AG04449 (cell line): ENCODE measurements around the genes PLOD1 and TNFRSF1B.

DNA sequence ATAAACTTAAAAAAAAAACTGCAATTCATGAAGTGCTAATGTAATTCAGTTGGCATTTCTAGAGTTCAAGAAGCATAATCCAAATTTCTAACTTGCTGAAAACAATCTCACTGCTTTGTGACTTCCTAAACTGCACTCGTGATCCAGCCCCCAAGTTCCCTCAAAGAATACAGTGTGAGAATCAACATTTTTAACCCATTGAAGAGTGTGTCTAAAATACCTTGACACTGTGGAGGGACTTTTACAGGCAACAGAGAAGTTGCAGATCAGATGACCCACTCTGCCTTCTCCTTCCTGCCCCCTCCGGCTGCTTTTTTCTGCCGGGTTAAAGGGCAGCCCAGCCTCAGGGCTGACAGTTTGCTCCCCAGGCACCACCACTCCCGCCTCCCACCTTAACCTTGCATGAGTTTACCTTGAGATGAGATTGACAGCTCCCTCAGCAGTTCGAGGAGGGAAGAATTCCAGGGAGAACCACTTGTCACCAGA is 3.3 kb downstream of the MTHFR start:
- RRBS: no CpG with 5 or more reads among the region's 5 CpGs

DNA sequence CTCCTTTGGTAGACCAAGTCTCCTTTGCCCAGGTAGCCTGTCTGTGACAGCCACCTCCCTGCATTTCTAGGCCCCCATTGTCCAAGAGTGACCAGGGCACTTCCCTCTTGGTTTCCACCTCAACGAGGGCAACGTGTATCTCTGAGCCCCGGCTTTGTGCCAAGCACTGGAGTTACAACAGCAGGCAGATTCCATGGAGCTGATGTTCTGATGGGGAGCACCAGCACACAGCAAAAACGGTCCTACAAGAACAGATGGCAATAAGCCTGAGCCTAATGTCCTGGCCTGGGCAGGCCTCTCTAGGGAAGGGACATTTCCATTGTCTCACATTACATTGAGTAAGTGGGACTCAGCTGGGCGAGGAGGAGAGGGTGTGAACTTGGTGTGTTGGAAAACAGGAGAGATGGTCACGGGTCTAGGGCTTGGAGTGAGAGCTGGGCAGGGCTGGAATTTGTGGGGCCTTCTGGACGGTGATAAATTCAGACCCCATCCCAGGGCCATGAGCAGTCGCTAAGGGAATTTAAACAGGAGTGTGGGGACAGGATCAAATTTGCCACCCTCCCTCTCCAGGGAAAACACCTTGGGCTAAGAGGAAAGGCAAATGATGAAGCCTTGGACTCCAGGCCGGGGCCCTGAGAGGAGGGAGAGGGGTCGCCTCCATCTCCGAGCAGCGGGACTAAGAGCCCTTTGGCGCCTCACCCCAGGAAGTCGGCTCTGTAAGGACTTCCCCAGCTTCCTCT is 27.3 kb upstream of the NPPB start:
- RRBS: no CpG with 5 or more reads among the region's 14 CpGs

GRCh38 chr1:11934394-11935248 is at the start of gene PLOD1:
Gene PLOD1 (plus strand): TSS chr1:11934717.
- RRBS: 2% methylated on average over 31 of the region's 52 CpGs

DNA sequence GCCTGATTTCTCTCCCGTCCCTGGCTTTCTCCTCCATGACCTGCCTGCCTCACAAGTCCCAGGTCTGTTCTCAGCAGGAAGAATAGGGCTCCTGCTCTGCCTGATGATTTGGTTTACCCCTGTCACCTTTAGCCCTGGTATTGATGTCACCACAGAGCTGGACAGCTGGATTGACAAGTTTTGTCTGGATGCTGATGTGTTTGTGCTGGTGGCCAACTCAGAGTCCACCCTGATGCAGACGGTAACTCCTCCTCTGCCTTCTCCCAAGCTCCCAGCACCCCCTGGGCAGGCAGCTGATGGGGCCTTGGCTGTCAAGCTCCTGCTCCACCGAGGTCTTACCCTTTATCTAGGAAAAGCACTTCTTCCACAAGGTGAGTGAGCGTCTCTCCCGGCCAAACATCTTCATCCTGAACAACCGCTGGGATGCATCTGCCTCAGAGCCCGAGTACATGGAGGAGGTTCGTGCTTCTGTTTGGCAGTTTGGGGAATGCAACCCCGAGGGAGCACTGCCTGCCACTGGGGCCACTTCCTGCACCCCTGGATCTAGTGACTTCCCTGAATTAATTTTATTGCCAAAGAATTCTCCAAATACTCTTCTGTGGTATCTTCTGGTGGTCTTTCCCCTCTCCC is 18.5 kb downstream of the MFN2 start:
- RRBS: no CpG with 5 or more reads among the region's 9 CpGs

GRCh38 chr1:12001980-12002465 is 17.3 kb upstream of the MIIP start:
- RRBS: no CpG with 5 or more reads among the region's 10 CpGs

DNA sequence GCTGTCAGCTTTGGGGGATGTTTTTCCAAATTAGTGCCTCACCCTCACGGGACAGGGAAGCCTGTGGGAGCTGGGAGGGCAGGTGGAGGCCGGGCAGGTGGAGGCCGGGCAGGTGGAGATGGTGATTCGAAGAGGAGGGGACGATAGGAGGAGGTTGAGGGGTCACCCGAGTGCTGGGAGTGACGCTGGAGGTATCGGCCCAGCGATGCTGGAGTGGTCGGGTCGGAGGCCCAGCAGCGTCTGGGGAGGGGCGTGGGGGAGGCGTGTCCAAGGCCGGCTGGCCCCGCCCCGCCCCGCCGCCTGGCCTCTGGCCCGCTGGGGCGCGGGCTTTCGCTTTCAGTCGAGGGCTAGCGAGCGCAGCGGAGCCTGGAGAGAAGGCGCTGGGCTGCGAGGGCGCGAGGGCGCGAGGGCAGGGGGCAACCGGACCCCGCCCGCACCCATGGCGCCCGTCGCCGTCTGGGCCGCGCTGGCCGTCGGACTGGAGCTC is at the start of gene TNFRSF1B:
Gene TNFRSF1B, plus strand, starts transcription at position 339 of the 487 bp plus-strand sequence.
- RRBS: no CpG with 5 or more reads among the region's 44 CpGs

DNA sequence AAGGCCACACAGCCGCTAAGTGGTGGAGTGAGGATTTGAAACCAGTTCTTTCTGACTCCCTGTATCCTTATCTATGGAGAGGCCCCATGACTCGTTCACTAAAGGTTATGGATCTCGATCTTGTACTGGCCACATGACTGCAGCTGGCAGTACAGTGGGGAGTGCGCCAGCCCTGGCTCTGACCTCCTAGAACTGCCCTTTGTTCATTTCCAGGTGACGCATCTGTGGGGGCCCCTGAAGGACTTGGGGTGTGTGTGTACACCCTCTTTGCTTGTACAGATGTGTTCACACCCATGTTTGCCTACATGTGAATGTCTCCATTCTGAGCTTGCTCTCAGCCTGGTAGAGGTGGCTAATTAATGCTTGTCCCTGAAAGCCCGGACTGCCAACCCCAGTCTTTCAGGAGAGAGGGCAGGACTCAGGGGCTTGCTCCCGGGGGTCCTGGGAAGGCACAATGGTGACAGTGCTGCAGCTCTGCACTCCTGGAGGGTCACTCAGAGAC is 19.8 kb downstream of the TNFRSF1B start:
- RRBS: 44% methylated on average over 2 of the region's 7 CpGs

DNA sequence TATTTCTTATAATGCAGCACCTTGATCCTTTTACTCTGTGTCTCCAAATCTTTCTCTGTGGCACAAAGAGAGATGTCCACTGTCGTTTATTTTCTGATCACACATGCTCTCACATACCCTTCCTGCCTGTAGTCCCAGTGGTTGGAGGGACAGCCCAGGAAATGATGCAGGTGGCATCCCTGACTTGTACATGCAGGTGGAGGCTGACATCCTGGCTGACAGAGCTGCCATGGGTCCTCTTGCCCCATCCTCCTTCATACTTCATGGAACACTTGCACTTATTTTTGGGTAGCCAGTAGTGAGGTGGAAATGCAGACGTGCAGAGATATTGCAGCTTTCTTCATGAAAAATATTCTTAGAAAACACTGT is 116.0 kb downstream of the VPS13D start:
- RRBS: no CpG with 5 or more reads among the region's 2 CpGs

- RRBS: no CpG with 5 or more reads among the region's 17 CpGs
Measured at GRCh38 chr1:12435488-12436755, 182.1 kb downstream of the DHRS3 start.

- RRBS: no CpG with 5 or more reads among the region's 10 CpGs
Measured at GRCh38 chr1:12459805-12460568, 158.0 kb downstream of the DHRS3 start.

DNA sequence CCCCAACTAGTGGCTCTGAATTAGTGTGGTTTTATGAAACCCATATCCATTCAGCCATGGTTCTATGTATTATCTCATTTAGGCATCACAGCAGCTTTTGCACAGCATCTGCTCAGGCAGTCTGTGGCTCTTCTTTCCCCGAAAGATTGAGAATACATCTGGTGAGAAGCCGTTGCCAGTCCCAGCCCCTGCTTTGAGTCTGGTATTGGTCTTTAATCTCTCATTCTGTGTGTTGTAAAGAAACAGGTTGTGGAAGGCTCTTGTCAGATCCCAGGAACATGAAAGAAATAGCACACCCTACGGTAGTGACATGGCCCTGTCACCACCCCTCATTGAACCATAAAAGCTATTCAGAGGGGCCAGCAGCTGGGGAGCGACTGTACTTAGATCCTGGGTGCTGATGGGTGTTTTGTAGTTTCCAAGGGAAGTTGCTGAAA is 145.2 kb downstream of the DHRS3 start:
- RRBS: no CpG with 5 or more reads among the region's 4 CpGs

DNA sequence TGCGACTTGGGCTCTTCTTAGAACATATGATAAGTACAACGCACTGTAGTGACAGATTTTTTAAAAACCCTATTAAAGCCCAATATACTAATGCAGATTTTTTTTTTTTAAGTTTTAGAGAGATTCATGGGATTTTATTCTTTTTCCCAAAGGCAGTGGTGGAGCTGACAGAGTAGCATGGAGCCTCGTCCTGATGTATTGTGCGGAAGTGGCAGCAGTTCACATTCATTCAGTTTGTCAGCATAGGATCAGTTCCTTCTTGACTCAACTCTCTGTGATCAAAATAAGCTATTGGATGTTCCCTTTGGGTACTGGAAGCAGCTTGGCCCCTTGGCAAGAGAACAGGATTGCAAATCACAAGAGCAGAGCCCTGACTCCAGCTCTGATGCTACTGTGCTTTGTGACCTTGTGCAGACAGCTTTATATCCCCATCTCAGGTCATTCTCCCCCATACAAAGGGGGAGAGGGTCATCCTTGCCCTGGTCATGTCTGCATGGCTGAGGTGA is 143.1 kb downstream of the DHRS3 start:
- RRBS: no CpG with 5 or more reads among the region's 4 CpGs

GRCh38 chr1:12508620-12509273 is 109.3 kb downstream of the DHRS3 start:
- RRBS: no CpG with 5 or more reads among the region's 21 CpGs

DNA sequence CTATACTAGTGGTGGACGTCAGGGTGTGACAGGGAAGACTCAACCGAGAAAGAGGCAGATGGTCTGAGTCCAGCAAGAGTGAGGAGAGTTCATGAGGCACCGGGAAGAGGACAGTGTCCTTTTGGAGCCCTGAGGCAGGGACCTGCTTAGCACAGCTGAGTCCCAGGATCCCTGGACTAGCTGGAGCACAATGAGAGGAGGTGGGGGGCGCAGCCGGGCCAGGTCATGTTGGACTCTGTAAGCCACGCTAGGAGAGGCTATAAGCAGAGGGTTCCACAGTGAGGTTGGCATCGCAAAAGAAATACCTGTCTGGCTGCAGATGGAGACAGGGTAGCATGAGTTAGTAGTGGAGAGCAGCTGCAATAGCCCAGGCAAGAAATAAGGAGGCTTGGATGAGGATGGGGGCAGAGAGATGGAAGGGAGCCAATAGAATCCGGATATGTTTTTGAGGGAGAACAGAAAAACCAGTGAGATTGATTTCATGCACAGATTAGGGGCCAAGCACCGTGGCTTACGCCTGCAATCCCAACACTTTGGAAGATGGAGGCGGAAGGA is 98.3 kb downstream of the DHRS3 start:
- RRBS: no CpG with 5 or more reads among the region's 11 CpGs

DNA sequence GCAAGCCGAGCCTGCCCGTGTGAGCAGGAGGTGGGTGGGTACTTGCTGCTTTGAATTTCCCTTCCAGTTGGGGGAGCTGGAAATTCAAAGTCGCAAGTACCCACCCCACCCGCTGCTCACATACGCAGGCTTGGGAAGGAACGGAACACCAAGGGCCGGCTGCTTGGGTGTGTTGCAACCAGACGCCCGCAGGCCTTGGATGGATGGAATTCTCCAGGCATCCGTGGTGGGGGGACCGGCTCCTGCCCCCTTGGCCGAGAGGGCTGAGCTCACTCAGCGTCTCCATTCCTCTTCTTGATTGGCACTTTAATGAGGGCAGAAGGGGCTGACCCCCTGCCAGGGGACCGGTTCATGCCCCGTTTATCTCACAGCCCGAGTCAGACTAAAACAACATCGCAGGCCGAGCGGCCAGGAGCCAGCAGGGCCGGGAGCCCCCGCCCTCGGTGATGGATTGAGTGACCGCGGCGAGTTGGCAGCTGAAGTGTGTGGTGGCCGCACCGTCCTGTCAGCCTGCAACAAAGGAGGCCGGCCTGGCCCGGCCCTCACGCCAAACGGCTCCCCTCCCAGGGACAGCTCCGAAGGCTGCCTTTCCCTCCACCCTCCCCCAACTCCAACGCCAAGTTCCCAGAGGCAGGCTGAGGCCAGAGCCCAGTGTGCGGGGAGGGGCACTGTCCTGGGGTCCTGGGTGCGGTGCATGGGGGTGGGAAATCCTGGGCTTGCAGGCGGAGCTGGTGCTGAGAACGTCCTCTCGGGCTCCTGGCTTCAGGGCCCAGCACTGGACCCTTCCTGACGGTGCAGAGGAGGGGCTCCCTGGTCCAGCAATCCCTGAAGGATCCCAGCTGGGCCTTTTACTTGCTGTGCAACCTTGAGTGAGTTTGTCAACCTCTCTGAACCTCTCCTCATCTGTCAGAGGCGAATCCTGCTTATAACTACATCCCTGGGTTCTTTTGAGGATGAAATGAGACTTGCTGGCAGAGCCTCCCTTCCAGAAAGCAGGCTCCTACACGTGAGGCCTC is 77.7 kb downstream of the DHRS3 start:
- RRBS: 39% methylated on average over 15 of the region's 41 CpGs

DNA sequence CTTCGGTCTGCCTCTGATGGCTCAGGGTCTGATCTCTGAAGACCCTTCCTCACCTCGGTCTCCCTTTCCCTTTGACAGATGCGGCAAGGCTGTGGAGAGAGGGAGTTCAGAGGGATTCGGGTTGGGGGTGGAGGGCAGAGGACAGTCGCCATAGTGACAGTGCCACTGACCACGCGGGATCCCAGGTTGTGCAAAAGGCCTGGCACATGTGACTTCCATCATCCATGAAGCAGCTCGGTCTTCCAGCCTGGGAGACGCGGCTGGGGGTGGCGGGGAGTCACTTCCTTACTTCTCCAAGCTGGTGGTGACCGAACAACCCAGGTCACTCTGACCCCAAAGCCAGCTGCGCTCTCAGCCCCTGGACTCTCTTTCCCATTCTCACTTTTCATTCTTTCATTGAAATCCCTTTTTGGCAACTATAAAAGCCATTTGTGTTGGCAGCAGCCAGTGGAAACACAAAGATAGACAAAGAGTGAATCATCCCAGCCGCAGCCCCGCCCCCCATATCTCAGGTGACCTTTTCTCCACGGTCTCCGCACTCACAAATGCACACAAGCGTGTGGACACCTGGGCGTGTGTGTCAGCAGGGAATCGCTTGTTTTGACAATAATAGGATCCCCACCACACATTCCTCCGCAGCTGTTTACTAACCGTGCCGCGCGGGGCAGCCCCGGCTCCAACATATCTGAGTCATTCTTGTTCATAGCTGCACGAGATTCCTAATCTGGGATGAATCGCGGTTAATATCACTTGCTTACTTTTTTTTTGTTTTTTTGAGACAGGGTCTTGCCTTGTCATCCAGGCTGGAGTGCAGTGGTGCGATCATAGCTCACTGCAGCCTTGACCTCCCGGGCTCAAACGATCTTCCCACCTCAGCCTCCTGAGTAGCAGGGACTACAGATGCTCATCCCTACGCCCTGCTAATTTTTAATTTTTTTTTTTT is 68.3 kb downstream of the DHRS3 start:
- RRBS: no CpG with 5 or more reads among the region's 33 CpGs

DNA sequence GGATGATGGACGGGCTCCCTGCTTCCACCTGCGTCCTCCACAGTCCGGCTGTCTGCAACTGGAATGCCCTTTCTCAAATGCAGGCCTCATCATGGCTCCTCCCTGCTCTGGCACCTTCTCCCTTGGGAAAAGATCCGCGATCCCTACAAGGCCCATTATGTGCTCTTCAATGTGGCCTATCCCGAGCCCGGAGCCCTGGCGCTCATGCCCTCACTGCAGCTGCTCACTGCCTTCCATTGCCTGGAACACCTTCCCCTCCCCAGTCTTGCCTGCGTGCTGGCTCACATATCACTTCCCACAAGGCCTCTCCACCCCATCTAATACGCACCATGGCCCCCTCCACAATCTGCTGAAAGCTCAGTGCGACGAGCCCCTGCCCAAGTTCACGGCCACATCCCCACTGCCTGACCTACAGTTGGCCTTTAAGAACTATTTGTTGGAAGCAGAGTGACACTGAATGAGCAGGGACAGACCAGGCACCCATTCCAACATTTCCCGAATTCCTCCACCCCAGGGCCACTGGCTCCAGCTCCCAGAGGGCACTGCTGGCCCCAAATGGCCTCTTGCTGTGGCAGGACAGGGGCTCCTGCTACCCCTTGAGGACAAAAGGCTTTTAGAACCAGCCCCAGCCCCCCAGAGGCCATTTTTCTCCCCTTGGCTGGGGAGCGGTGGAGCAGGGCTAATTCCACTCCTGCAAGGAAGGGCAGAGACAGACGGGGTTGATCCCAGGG is 64.9 kb downstream of the DHRS3 start:
- RRBS: no CpG with 5 or more reads among the region's 16 CpGs

- RRBS: no CpG with 5 or more reads among the region's 3 CpGs
Measured at GRCh38 chr1:12573116-12573361, 45.0 kb downstream of the DHRS3 start.

GRCh38 chr1:12616493-12617105 is 1.4 kb downstream of the DHRS3 start:
- RRBS: 4% methylated on average over 6 of the region's 27 CpGs

- RRBS: no CpG with 5 or more reads among the region's 10 CpGs
Measured at GRCh38 chr1:13585896-13586456, 2.3 kb downstream of the PDPN start.